Uterus (tissue), 7 donors: ENCODE measurements around the genes ZNF410 and ABCD4.

- PRO-cap, 4 experiments, result no peak in any of the 4 experiments
- RAMPAGE, long total RNA, 2 experiments, result no peak in any of the 2 experiments
- RRBS, result 34% methylated on average over 5 of the region's 8 CpGs
These were observed 44.5 kb downstream of the DPF3 start for GRCh38 chr14:72849405-72849744.

DNA sequence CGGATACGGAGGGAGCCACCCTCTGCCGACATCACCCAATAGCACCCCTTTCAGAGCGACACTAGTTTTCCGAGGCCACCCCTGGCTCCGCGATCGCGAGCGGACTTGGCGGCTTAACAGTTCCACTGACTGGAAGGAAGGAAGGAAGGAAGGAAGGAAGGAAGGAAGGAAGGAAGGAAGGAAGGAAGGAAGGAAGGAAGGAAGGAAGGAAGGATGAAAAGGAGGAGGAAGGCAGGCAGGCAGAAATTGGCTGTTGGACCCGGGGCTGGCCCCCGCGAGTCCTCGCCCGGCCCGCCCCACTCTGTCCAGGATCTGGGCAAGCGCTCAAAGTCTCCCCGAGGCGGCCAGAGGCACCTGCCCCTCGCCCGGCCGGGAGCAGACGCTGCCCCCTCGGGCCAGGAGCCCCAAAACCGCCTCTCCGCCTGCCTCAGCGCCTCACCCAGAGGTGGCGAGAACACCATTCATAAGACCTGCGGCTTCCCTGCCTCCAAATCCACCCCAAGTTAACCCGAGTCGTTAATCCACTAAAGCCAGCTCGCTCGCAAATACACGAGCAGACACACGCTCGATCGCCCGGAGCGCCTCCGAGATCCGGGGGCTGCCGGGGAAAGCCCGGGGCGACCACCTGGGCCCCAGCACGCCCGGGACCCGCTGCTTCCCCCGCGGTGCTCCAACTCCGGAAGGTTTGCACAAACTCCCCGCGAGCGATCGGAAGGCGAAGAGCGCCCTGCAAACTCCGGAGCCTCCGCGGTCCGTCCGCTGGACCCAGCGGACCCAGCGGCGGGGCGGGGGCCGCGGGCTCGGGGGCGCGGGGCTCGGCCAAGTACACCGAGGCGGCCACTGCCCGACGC is 864 bp downstream of the DPF3 start:
- PRO-cap, 4 experiments, result no peak in any of the 4 experiments
- RAMPAGE, long total RNA, 2 experiments, result no peak in any of the 2 experiments
- RRBS, result 4% methylated on average over 11 of the region's 76 CpGs

DNA sequence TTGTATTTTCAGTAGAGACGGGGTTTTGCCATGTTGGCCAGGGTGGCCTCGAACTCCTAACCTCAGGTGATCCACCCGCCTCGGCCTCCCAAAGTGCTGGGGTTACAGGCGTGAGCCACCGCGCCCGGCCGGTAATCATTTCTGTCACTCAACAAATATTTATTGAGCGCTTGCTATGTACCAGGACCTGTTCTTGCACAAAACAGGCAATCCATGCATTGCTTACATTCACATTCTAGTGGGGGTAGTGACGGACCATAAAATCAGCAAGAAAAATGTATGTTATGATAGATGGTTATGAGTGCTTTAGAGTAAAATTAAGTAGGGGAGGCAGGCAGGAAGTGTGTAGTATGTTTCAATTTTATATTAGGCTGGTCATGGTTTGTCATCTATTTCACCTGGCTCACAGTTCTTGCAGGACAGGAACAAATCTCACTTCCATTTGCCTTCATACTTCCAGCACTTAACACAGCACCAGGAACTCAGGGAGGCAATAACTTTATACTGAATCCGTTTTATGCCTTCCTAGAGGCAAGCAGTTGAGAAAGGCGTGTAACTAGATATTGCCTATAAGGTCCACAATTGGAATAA is 910 bp upstream of the RBM25 start:
- PRO-cap, 4 experiments, result no peak in any of the 4 experiments
- RAMPAGE, long total RNA, 2 experiments, result no peak in any of the 2 experiments
- RRBS, result no CpG with 5 or more reads among the region's 13 CpGs

DNA sequence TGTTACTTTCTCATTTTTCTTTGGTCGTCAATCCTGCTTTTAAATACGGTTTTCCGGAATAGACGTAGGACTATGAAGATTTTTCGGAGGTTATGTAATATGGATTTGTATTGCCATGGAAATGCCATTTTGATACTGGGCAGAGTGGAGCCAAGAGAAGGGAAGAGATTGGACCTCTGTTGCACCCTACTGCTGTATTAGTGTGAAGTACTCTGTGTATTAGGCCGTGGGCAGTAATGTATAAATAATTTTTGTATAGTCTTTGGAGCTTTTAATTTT is 1.0 kb downstream of the RBM25 start:
- PRO-cap, 4 experiments, result peak in 1 of 4 experiments; most common minus-strand start position 191 of the sequence (in 1)
- RAMPAGE, long total RNA, 2 experiments, result no peak in any of the 2 experiments
- RRBS, result no CpG with 5 or more reads among the region's 6 CpGs

DNA sequence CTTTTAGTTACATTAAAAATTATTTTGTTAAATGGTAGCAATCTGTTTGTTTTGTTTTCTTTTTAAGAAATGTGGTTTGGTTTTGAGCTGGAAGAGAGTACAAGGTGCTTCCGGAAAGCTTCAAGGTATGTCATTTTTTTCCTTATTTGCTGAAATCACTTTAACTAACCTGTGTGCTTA is 25.0 kb downstream of the RBM25 start:
- PRO-cap, 4 experiments, result no peak in any of the 4 experiments
- RAMPAGE, long total RNA, 2 experiments, result no peak in any of the 2 experiments
- RRBS, result no CpG with 5 or more reads among the region's 1 CpG

DNA sequence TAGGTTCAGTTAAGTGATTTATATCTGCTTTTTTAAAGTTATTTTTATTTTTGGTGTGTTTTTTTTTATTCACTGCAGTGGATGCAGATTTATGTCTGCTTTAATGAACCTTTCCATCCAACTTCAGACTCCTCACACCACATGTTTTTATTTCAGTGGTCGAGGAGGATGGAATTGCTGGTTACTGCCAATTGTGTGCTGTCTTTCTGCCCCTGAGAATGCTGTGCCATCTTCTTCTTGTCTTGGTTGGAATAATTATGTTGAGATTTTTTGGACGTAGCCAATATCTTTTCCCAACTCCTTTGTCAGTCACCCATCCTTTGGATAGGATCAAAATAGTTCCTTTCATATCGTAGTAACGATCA is 24.0 kb upstream of the PSEN1 start:
- PRO-cap, 4 experiments, result no peak in any of the 4 experiments
- RAMPAGE, long total RNA, 2 experiments, result no peak in any of the 2 experiments
- RRBS, result no CpG with 5 or more reads among the region's 4 CpGs

DNA sequence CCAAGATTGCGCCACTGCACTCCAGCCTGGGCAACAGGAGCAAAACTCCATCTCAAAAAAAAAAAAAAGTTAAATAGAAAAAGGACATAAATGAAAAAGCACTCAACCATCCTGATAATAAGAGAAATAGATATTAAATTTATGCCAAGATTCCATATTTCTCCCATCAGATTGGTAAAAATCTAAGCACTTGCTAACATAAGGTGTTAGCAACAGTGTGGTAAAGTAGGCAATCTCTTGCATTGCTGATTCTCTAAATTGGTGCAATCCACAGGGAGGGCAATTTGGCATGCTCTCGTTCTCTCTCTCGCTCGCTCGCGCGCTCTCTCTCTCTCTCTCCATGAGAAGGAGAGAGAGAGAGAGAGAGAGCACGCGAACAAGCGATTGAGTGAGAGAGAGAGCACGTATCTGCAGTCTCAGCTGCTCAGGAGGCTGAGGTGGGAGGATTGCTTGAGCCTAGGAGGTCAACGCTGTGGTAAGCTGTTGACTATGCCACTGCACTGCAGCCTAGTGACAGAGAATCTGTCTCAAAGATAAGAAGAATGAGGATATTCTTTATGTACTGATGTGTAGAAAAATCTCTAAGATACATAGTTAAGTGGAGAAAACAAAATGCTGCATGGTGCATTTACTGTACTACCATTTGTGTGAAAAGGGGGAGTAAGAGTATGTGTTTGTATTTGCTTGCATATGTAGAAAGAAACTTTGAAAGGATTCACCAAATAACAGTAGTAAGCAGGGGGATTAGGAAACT is 26.0 kb downstream of the PSEN1 start:
- PRO-cap, 4 experiments, result no peak in any of the 4 experiments
- RAMPAGE, long total RNA, 2 experiments, result no peak in any of the 2 experiments
- RRBS, result no CpG with 5 or more reads among the region's 12 CpGs

DNA sequence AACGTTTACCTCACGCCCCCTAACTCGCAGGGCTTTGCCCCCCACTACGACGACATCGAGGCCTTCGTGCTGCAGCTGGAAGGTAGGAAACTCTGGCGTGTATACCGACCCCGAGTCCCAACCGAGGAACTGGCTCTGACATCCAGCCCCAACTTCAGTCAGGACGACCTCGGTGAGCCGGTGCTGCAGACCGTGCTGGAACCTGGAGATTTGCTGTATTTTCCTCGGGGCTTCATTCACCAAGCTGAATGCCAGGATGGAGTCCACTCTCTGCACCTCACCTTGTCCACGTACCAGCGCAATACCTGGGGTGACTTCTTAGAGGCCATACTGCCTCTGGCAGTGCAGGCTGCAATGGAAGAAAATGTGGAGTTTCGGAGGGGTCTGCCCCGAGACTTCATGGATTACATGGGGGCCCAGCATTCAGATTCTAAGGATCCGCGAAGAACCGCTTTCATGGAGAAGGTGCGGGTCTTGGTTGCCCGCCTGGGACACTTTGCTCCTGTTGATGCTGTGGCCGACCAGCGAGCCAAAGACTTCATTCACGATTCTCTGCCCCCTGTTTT is 1.3 kb downstream of the RIOX1 start:
- PRO-cap, 4 experiments, result no peak in any of the 4 experiments
- RAMPAGE, long total RNA, 2 experiments, result no peak in any of the 2 experiments
- RRBS, result no CpG with 5 or more reads among the region's 28 CpGs

DNA sequence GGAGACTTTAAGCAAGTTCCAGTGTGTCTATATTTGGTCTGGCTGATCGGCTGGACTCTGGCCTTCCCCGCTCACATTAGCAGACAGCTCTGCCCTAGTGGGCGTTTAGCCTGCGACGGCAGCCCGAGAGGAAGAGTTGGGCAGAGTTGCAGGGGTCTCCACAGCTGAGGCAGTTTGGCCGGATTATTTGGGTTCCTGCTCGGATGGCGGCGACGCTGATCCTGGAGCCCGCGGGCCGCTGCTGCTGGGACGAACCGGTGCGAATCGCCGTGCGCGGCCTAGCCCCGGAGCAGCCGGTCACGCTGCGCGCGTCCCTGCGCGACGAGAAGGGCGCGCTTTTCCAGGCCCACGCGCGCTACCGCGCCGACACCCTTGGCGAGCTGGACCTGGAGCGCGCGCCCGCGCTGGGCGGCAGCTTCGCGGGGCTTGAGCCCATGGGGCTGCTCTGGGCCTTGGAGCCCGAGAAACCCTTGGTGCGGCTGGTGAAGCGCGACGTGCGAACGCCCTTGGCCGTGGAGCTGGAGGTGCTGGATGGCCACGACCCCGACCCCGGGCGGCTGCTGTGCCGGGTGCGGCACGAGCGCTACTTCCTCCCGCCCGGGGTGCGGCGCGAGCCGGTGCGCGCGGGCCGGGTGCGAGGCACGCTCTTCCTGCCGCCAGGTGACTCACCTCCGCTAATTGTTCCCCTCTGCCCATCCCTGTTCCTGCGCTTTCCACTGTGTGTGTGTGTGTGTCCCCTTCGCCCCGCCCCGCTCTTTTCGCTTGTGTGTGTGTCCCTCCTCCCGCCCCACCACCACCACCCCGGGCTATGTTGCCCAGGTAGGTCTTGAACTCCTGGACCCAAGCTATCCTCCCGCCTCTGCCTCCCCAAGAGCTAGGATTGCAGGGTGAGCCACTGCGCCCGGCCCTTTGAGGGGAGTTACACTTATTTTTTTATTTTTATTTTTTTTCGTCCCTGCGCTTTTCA is 559 bp downstream of the ACOT1 start:
- PRO-cap, 4 experiments, result peak in 4 of 4 experiments; most common plus-strand start position 793 of the sequence (in 2); most common minus-strand start position 585 of the sequence (in 2)
- RAMPAGE, long total RNA, 2 experiments, result no peak in any of the 2 experiments
- RRBS, result no CpG with 5 or more reads among the region's 89 CpGs

DNA sequence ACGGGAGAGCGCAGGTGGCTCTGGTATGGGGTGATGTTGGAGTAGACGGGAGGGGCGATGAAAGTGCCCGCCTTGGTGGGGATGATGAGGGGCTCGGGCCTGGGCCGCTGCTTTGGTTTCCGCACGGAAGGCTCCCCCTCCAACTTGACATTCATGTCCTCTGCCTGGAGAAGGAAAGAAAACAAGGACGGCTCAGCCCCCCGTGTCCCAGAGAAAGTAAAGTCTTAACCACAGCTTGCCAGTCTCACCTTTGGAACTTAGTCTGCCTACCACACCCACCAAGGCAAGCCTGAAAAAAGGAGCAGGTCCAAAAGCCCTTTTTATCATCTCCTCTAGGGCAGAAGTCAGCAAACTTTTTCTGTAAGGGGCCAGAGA is 15.6 kb upstream of the PNMA1 start:
- PRO-cap, 4 experiments, result peak in 1 of 4 experiments; most common minus-strand start position 109 of the sequence (in 1)
- RAMPAGE, long total RNA, 2 experiments, result no peak in any of the 2 experiments
- RRBS, result no CpG with 5 or more reads among the region's 11 CpGs

DNA sequence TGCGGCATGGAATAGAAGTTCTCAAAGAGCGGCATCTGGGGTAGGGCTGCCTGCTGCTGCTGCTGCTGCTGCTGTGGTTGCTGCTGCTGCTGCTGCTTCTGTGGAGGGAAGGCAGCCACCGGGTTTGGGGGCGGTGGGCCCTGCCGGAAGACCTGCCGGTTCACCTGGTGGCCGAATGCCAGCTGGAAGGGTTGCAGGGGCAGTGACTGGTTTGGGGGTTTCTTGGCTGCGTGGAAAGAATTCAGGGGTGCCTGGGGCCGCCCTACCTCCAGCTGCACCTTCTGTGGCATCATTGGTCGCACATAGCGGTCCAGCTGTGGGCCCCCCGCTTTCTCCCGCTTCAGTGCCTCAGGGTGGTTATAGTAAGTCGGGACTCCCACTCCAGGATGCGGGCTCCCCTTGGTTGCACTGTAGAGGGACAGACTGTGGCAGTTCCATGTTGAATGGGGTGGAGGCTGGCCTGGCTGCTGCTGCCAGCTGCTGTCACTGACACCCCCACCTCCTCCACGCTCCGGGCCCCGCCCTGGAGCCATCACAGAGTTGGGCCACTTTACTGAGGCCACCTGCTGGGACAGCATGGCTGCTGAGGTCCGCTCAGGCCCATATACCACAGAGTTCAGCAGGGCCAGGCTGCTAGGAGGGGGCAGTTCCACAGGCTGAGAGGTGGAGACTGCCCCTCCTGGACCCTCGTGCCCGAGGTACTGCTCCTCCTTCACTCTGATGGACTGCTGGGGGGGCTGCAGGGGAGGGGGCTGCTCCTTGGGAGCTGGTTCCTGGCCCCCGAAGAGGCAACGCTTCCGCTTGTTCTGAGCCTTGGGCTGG is 20.7 kb downstream of the MIDEAS start:
- PRO-cap, 4 experiments, result no peak in any of the 4 experiments
- RAMPAGE, long total RNA, 2 experiments, result no peak in any of the 2 experiments
- RRBS, result no CpG with 5 or more reads among the region's 24 CpGs

- PRO-cap, 4 experiments, result no peak in any of the 4 experiments
- RAMPAGE, long total RNA, 2 experiments, result no peak in any of the 2 experiments
- RRBS, result no CpG with 5 or more reads among the region's 12 CpGs
These were observed 16.8 kb downstream of the MIDEAS start for GRCh38 chr14:73743043-73744011.

GRCh38 chr14:73759239-73759558 is 904 bp downstream of the MIDEAS start:
- PRO-cap, 4 experiments, result peak in 4 of 4 experiments; most common plus-strand start chr14:73759476 (in 4); most common minus-strand start chr14:73759357 (in 4)
- RAMPAGE, long total RNA, 2 experiments, result no peak in any of the 2 experiments
- RRBS, result 6% methylated on average over 3 of the region's 42 CpGs

- PRO-cap, 4 experiments, result peak in 4 of 4 experiments; most common plus-strand start chr14:73786726 (in 1); most common minus-strand start chr14:73786619 (in 2)
- RAMPAGE, long total RNA, 2 experiments, result no peak in any of the 2 experiments
- RRBS, result 2% methylated on average over 28 of the region's 51 CpGs
These were observed 26.4 kb upstream of the MIDEAS start for GRCh38 chr14:73786425-73787071.

- PRO-cap, 4 experiments, result peak in 4 of 4 experiments; most common plus-strand start chr14:73886859 (in 4); most common minus-strand start chr14:73886646 (in 4)
- RAMPAGE, long total RNA, 2 experiments, result start-site peak on the plus strand in 1 of 2 experiments, at chr14:73886828-73886863 at its widest, 260 reads per replicate
- RRBS, result 2% methylated on average over 15 of the region's 67 CpGs
These were observed at the start of gene ZNF410 for GRCh38 chr14:73886112-73887103. TSS of gene ZNF410 (plus strand) at chr14:73886859.

DNA sequence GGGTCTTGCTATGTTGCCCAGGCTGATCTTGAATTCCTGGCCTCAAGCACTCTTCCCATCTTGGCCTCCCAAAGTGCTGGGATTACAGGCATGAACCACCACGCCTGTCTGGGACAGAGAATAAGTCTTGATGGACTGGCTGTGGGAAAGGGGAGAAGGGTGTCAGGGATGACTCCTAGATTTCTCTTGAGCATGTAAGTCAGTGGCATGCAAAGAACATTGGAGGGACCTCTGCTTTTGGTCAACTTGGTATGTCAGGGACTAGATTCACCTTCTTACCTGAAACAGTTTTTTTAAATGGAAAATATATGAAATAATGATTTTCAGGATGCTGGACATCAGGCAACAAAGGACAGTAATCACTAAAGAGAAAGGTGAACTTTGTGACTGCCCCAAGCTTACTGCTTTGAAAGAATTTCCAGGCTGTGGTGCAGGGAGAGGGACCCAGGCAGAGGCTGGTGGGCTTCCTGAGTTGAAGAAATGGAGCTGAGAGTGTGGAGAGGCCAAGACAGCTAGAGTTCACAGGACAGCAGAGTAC is 43.1 kb downstream of the LIN52 start:
- PRO-cap, 4 experiments, result no peak in any of the 4 experiments
- RAMPAGE, long total RNA, 2 experiments, result no peak in any of the 2 experiments
- RRBS, result no CpG with 5 or more reads among the region's 1 CpG

DNA sequence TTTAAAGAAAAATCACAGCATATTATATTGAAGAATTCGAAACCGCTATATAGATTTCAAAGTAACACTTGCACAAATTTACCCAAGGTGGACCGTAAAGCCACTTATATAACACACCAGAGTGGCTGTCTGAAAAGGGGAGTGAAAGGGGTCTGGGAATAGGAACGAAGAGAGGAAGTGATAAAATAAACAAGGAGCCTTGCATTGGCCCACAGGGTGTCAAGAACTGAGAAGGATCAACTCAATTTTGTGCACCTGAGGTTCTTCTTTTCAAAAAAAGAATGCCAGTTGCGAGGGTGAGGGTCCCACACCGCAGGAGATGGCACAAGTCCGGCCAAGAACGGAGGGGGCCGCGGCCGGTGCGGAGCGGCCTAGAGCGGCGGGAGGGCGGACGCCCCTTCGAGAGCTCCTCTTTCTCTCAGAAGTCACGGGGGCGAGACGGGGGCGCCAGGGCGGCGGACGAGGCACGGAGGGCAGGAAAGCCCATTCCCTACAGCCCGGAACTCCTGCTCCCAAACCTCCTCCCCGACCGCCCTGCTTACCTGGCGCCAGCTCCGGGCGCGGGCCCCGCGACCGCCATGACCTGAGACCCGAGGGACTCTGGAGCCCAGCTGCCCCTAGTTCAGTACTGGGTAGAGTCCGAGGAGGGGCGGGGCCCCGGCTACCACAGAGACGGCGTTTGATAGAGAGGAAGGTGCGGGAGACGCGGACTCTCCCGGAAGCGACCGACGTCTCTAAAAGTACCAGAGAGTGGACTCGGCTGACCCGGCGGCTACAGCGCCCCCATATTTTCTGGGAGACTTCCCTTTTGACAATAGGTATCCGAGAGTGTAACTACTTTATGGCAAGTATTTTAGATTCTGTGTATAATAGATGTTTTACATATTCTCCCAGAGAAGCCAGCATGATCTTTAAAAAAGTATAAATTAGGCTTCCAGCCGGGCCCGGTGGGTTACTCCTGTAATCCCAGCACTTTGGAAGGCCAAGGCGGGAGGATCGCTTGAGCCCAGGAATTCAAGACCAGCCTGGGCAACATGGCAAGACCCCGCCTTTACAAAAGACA is at the start of gene ABCD4:
Gene ABCD4 (minus strand): TSS at position 602 of the 1,063 bp plus-strand sequence.
- PRO-cap, 4 experiments, result peak in 4 of 4 experiments; most common plus-strand start position 737 of the sequence (in 2); most common minus-strand start position 602 of the sequence (in 4)
- RAMPAGE, long total RNA, 2 experiments, result start-site peak on the minus strand in 1 of 2 experiments, centred at position 626 of the sequence, 229 reads per replicate
- RRBS, result 1% methylated on average over 19 of the region's 59 CpGs

DNA sequence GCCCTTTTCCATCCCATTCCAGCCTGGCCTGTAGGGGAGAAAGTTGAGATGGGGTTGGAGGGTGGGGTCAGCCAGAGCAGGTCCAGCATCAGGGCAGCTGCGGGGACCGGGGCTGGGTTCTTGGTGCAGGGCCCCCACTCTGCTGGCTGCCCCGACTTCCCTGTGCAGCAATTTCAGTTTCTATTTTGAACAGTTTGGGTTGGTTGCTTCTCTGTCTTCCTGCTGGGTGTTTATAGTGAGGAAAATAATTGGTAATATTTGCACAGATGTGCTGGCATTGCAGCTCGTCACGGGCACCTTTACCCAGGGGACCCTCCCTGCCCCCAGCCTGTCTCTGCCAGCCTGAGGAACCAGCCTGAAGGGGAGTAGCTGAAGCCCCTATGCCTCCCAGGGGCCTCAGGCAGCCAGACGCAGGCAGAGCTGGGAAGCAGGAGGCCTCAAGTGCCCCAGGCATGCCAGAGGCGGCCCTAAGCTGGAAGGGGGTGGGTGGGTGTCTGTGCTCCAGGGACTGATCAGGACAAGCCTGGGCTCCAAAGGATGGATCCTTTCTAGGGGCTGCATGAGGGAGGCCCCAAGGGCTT is 23.2 kb downstream of the SYNDIG1L start:
- PRO-cap, 4 experiments, result no peak in any of the 4 experiments
- RAMPAGE, long total RNA, 2 experiments, result no peak in any of the 2 experiments
- RRBS, result no CpG with 5 or more reads among the region's 7 CpGs

GRCh38 chr14:74493905-74494552 is 464 bp downstream of the ISCA2 start:
- PRO-cap, 4 experiments, result peak in 1 of 4 experiments; most common plus-strand start chr14:74494135 (in 1); most common minus-strand start chr14:74494140 (in 1)
- RAMPAGE, long total RNA, 2 experiments, result no peak in any of the 2 experiments
- RRBS, result under 1% methylated on average over 13 of the region's 36 CpGs

DNA sequence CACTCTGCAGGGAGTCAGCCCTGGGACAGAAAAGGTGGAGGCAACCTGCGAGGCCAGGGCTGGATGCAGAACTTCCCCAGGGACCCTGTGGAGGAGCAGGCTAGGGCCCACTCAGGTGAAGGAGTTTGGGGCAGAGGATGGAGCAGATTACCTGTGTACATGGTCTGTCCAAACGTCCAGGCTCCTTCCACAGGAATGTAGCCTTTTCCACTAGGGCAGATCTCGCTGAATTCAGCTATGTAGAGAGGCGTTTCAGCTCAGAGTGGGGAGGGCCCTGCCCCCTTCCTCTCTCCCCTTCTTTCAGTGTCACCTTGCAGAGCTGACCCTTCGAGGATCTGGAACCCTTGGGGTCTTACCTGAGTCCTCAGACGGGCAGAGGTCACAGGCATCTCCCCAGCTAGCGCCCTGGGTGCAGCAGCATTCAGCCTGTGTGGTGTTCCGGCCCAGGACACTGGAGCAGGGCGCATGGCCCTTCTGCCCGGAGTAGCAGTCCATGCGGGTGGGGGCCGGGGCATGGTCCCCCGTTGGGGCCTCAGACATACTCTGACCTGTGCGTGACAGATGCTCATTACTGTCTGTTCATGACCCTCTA is 11.2 kb downstream of the ISCA2 start:
- PRO-cap, 4 experiments, result no peak in any of the 4 experiments
- RAMPAGE, long total RNA, 2 experiments, result start-site peak on the minus strand in 1 of 2 experiments, centred at position 475 of the sequence, 14 reads per replicate
- RRBS, result 100% methylated on average over 1 of the region's 14 CpGs